Stomach (tissue), 7 donors: ENCODE results near the gene NOP14.

DNA sequence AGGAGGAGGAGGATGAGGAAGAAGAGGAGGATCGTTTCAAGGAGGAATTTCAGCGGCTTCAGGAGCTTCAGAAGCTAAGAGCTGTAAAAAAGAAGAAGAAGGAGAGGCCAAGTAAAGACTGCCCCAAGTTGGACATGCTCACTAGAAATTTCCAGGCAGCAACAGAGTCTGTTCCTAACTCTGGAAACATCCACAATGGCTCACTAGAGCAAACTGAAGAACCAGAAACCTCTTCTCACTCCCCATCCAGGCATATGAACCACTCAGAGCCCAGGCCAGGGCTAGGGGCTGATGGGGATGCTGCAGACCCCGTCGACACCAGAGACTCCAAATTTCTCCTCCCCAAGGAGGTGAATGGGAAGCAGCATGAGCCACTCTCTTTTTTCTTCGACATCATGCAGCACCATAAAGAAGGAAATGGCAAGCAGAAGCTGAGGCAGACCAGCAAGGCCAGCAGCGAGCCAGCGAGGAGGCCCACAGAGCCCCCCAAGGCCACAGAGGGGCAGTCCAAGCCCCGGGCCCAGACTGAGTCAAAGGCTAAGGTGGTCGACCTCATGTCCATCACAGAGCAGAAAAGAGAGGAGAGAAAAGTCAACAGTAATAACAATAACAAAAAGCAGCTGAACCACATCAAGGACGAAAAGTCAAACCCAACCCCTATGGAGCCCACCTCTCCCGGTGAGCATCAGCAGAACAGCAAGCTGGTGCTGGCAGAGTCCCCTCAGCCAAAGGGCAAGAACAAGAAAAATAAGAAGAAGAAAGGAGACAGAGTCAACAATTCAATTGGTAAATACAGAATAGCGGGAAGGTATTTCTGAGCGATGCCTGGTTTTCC, 56.2 kb downstream of the TNIP2 start:
- PRO-cap: no peak
- RAMPAGE, long total RNA, 5 experiments: start-site peak on the plus strand in 2 of 5 experiments, centred at positions 284 to 445 of the sequence, 12 to 26 reads per replicate
- RRBS: no CpG with 5 or more reads among the region's 13 CpGs

GRCh38 chr4:2760702-2761502, 4.8 kb upstream of the TNIP2 start:
- PRO-cap: bidirectional peak, plus-strand start at chr4:2760878, minus-strand start at chr4:2760802
- RAMPAGE, long total RNA, 5 experiments: no peak in any of the 5 experiments
- RRBS: no CpG with 5 or more reads among the region's 16 CpGs

- PRO-cap: bidirectional peak, plus-strand start at chr4:2796825, minus-strand start at chr4:2796666
- RAMPAGE, long total RNA, 5 experiments: no peak in any of the 5 experiments
- RRBS: 18% methylated on average over 4 of the region's 34 CpGs
These were observed 3.5 kb downstream of the SH3BP2 start for GRCh38 chr4:2796034-2797113.

GRCh38 chr4:2799238-2799721, 6.4 kb downstream of the SH3BP2 start:
- PRO-cap: unidirectional peak, plus-strand start at chr4:2799570
- RAMPAGE, long total RNA, 5 experiments: no peak in any of the 5 experiments
- RRBS: no CpG with 5 or more reads among the region's 9 CpGs

DNA sequence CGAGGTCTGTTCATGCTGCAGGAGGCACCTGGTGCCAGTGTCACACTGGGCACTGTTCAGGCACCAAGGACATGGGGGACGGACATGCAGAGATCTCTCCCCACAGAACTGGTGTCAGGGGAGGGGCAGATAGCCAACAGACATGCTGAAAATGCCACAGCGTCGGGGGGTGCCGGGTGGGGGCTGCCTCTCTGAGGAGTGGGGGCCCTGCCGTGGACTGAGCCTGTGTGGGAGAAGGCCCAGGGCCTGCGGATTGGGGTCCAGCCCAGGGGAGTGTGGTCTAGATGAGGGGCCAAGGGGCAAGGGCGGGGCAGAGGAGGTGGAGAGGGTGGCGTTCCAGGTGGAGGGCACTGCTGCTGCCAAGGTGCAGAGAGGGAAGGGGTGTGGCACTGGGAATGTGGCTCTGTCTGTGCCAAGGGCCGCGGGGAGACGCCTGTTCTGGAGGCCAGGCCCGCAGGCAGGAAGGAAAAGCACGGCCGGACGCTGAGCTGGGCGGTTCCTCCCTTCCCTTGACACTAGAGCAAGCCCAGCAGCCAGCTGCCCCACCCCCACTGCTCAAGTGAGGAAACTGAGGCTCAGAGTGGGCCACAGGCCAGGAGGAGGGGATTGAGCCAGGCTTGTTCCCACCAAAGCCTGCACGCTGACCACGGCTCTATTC, 12.8 kb downstream of the SH3BP2 start:
- PRO-cap: unidirectional peak, plus-strand start at position 463 of the sequence
- RAMPAGE, long total RNA, 5 experiments: no peak in any of the 5 experiments
- RRBS: no CpG with 5 or more reads among the region's 19 CpGs

GRCh38 chr4:2814492-2815036, 21.7 kb downstream of the SH3BP2 start:
- PRO-cap: no peak
- RAMPAGE, long total RNA, 5 experiments: no peak in any of the 5 experiments
- RRBS: no CpG with 5 or more reads among the region's 7 CpGs

DNA sequence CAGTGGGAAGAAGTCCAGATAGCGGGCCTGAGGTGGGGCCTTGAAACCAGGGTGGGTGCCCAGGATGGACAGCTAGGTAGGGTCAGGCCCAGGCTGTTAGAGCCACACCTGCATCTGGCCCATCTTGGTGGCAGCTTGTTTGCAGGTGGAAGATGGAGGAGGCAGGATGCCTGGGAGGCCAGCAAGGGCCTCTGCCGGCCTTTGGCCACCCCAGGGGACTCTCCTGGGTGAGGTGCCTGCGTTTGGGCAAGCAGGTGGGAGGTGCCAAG, 24.5 kb downstream of the SH3BP2 start:
- PRO-cap: no peak
- RAMPAGE, long total RNA, 5 experiments: no peak in any of the 5 experiments
- RRBS: 14% methylated on average over 1 of the region's 3 CpGs

DNA sequence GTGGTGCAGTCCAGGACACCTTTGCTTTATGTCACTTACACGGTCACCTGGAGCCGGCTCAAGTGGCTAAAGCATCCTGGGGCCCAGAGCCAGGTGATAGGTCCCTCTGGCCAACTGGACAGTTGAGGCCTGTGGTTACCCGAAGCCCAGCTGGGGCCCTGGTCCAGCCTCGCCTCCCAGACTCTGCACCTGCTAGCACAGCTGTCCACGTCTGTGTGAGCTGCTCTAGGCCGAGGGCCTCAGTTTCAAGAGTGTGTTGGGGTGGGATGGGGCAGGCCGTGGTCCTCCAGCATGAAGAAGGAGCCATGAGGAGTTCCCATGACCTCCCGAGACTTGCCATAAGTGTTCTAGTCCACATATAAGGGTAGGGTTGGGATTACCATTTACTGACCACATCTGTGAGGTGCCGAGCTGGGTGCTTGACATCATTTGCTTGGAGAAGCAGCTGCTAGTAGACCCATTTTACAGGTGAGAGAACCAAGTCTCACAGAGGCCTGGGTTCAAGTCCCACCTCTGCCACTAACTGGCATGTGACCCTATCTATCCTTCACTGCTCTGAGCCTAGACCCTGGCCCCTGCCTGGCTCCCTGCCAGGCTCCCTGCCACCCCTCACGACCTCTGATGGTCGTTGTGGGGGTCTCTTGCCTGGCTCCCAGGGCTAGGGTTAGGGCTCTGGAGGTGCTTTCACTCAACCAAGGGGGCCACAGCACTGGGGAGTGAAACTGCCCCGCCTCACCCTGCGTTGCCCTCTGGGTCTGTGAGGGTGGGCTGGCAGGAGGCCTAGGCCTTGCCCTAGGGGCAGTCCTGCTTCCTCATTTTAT, 7.4 kb upstream of the ADD1 start:
- PRO-cap: no peak
- RAMPAGE, long total RNA, 5 experiments: no peak in any of the 5 experiments
- RRBS: no CpG with 5 or more reads among the region's 13 CpGs

GRCh38 chr4:2884406-2884937, 40.8 kb downstream of the ADD1 start:
- PRO-cap: no peak
- RAMPAGE, long total RNA, 5 experiments: no peak in any of the 5 experiments
- RRBS: no CpG with 5 or more reads among the region's 7 CpGs

GRCh38 chr4:2898057-2898659, 36.5 kb downstream of the MFSD10 start:
- PRO-cap: no peak
- RAMPAGE, long total RNA, 5 experiments: start-site peak on the plus strand in 1 of 5 experiments, at chr4:2898164-2898525 at its widest, 25 to 27 reads per replicate
- RRBS: no CpG with 5 or more reads among the region's 7 CpGs

- PRO-cap: unidirectional peak, minus-strand start at chr4:2939972
- RAMPAGE, long total RNA, 5 experiments: start-site peak on the minus strand in 2 of 5 experiments, at chr4:2939596-2939710 at its widest, 16 reads per replicate
- RRBS: 69% methylated on average over 6 of the region's 31 CpGs
These were observed 5.0 kb upstream of the MFSD10 start for GRCh38 chr4:2939321-2940249.

- PRO-cap: no peak
- RAMPAGE, long total RNA, 5 experiments: start-site peak on the plus strand in 1 of 5 experiments, at chr4:2940761-2941118 at its widest, 5 reads per replicate
- RRBS: 96% methylated on average over 6 of the region's 29 CpGs
These were observed 5.8 kb upstream of the MFSD10 start for GRCh38 chr4:2940250-2941034.

- PRO-cap: no peak
- RAMPAGE, long total RNA, 5 experiments: start-site peak on the minus strand in 4 of 5 experiments, at chr4:2954431-2954606 at its widest, 17 to 78 reads per replicate
- RRBS: no CpG with 5 or more reads among the region's 10 CpGs
These were observed 9.0 kb downstream of the NOP14 start for GRCh38 chr4:2954175-2954624.

DNA sequence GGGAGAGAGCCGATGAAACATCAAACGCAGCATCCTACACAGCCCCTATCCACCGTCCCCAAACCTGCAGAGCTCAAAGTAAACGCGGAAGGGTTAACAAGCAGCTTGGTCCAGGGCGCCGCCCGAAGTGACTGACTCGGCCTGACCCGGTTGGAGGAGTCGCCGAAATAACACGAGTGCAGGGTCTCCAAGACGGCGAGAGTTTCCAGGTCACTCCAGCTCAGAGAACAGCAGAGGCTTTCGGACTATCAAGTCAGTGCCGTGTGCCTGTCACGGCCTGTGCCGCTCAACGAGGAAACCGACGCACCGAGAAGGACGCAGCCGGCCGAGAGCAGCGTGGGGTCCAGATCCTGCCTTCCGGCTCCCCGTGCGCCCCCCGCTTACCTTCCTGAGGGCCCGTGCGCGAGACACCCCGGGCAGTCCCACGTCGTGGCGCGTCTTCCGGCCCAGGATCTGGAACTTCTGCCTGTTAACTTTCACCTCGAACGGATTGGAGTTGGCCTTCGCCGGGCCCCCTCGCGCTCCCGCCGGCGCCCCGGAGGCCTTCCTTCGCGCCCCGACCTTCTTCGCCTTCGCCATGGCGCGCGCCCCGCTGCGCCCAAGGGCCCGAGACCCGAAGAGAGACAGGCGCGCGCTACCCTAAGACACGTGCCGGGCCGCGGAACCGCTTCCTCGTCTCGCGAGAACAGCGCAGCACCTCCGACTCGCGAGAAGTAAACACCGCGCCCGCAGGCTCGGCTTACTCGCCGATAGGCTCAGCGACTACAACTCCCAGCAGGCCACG, at the start of gene NOP14:
Gene NOP14 (minus strand): TSS at position 666 of the 784 bp plus-strand sequence.
- PRO-cap: bidirectional peak, plus-strand start outside the sequence, minus-strand start at position 666 of the sequence
- RAMPAGE, long total RNA, 5 experiments: start-site peak on the minus strand in 4 of 5 experiments, centred at positions 617 to 647 of the sequence, 20 to 263 reads per replicate
- RRBS: 2% methylated on average over 23 of the region's 85 CpGs

GRCh38 chr4:3205995-3206492, 42.9 kb upstream of the MSANTD1 start:
- PRO-cap: no peak
- RAMPAGE, long total RNA, 5 experiments: no peak in any of the 5 experiments
- RRBS: no CpG with 5 or more reads among the region's 11 CpGs

GRCh38 chr4:3243310-3243912, 5.5 kb upstream of the MSANTD1 start:
- PRO-cap: no peak
- RAMPAGE, long total RNA, 5 experiments: start-site peak on the plus strand in 1 of 5 experiments, at chr4:3243577-3243765 at its widest, 10 reads per replicate
- RRBS: no CpG with 5 or more reads among the region's 19 CpGs

DNA sequence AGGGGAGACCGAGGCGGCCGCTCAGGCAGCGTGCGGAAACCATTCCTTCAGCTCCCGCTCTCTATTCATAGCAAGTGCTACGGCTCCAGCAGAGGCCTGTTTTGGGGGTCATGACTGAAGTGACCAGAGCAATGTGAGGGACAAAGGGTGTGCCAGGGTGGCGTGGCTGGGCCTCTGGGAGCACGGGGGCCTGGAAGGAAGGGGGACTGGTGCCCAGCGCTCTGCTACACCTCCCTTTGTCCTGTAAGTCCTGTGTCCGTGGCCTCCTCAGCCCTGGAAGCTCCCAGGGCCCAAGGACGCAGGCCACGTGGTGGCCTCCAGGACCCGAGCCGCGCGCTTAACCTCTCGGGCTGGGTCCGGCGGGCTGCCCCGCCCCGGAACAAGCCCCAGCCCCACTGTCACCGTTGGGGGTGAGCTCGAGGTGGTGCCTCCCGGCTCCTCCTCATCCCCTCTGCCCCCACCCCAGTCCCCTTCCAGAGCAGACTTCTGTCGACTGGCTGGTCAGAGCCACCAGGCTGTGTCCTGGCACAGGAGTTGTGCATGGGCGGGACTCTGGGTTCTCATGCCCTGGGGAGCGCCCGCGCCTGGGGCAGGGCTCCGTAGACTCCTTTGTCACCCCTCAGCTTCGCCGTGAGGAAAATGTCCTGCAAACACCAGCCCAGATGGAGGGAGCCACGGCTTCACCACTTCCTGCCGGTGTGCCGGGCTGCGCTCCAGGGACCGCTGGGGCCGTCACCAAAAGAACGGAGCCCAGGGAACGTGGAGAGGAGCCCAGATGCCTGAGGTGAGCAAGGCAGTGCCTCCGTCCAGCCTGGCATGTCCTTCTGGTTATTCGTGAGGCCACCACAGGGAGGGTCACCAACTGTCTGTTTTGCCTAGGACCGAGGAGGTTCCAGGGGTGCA, 7.3 kb upstream of the RGS12 start:
- PRO-cap: no peak
- RAMPAGE, long total RNA, 5 experiments: no peak in any of the 5 experiments
- RRBS: 44% methylated on average over 4 of the region's 44 CpGs

DNA sequence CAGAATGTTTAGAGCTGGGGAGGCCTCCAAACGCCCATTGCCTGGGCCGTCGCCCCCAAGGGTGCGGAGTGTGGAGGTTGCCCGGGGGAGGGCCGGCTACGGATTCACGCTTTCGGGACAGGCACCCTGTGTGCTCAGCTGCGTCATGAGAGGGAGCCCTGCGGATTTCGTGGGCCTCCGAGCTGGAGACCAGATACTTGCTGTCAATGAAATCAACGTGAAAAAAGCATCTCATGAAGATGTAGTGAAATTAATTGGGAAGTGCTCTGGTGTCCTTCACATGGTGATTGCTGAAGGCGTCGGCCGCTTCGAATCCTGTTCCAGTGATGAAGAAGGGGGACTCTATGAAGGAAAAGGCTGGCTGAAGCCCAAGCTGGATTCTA, 23.3 kb downstream of the RGS12 start:
- PRO-cap: no peak
- RAMPAGE, long total RNA, 5 experiments: start-site peak on the plus strand in 3 of 5 experiments, centred at positions 193 to 238 of the sequence, 9 to 21 reads per replicate
- RRBS: no CpG with 5 or more reads among the region's 18 CpGs

GRCh38 chr4:3321590-3322688, 29.1 kb downstream of the RGS12 start:
- PRO-cap: no peak
- RAMPAGE, long total RNA, 5 experiments: no peak in any of the 5 experiments
- RRBS: no CpG with 5 or more reads among the region's 20 CpGs

DNA sequence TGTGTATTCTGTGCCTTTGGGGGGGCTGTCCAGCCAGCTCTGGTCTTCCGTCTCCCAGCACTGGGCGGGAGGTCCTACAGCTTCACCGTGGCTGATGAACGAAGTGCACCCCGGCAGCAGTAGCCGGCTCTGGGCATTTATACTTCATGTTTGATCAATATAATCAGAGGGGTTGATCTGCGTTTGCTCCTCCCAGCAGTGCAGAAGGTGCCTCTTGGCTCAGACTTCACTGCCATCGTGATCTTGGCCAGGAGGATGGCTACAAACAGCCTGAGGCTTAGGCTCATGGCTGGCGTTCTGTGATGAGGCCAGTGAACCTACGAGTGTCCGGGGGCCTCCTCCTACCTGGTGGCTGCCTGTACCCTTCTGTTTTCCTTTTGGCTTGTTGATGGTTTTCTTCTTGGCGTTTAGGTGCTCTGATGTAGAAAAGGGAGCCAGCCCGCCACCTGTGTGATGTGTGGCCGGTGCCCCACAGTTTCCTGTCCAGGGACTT, 31.3 kb upstream of the HGFAC start:
- PRO-cap: no peak
- RAMPAGE, long total RNA, 5 experiments: no peak in any of the 5 experiments
- RRBS: 71% methylated on average over 1 of the region's 14 CpGs